Spleen (tissue), 7 donors: ENCODE measurements around a stretch of chr10.

DNA sequence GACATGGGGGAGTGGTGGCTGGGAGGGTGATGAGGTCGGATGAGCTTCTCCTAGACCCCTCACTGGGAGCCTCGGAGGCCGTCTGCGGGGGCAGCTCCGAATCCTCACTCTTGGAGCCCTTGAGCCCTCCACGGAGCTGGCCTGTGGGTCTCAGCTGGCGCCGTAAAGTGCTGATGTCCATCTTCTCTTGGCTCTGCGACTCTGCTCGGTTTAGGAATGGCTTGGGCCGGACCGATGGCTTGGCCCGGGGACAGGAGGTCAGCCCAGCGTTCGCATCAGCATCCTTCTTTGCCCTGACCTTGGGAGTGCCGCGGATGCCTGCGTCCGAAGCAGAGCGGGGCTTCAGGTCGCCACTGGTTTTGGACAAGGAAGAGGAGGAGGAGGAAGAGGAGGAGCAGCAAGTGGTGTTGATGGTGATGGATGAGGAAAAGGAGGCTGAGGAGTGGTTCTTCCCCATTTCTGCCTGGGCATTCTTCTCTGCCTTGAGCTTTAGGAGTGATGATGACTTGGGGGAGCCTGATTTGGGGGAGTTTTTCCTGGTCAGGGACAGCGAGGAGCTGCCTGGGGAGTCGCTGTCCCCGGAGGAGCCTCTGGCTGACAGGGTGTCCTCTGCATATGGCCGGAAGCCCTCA is 109.3 kb downstream of the NEURL1 start:
- PRO-cap, 4 experiments = no peak in any of the 4 experiments
- RAMPAGE, long total RNA, 4 experiments = no peak in any of the 4 experiments

DNA sequence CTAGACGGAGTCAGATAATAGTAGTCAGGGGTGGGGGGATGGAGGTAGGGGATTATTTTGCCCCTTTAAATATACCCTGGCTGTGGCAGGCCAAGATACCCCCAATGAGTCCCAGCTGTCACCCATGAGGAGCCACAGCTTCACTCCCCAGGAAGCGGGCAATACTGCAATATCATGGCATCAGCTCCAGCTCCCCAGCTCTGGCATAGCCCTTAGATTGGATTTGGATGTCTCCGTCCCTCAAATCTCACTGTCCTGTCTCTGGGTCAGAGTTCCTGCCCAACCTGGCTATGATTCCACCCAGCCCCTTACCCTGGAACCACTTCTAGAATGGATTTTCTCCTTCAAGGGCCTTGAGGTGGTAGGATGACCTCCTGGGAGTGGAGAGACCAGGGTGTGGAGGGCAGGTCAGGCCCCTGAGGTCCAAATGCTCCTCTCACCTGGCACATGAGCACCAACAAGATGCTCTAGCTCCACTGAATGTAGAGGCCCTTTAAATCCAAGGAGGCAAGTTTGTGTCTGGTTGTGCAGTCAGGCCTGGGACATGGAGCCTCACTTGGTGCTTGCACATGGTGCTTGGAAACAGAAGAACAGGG is 153.6 kb downstream of the NEURL1 start:
- PRO-cap, 4 experiments = no peak in any of the 4 experiments
- RAMPAGE, long total RNA, 4 experiments = no peak in any of the 4 experiments

GRCh38 chr10:103682036-103682697 is 173.2 kb downstream of the SH3PXD2A start:
- PRO-cap, 4 experiments = no peak in any of the 4 experiments
- RAMPAGE, long total RNA, 4 experiments = no peak in any of the 4 experiments

GRCh38 chr10:103692353-103693002 is 162.9 kb downstream of the SH3PXD2A start:
- PRO-cap, 4 experiments = no peak in any of the 4 experiments
- RAMPAGE, long total RNA, 4 experiments = no peak in any of the 4 experiments

DNA sequence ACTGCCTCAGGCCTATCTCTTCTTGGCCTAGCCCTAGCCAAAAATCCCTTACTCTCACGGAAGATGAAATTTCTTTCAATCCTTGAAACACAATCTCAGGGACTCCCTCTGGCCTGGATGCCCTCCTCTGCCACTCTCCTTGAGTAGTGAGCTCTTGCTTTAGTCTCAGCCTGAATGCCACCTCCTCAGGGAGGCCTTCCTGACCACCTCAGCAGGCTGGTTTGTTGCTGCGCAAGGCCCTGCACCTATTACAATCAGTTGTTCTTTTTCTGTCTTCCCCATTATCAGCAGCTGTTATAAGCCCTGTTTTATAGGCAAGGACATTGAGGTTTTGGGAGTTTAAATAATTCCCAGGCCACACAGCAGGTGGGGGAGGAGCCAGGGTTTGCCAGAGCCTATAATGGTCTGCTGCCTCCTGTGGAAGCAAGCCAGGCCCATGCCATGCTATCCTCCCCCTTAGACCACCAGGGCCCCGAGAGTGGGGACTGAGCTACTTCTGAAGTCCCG is 141.9 kb downstream of the SH3PXD2A start:
- PRO-cap, 4 experiments = peak in 2 of 4 experiments; most common plus-strand start position 220 of the sequence (in 2)
- RAMPAGE, long total RNA, 4 experiments = no peak in any of the 4 experiments

DNA sequence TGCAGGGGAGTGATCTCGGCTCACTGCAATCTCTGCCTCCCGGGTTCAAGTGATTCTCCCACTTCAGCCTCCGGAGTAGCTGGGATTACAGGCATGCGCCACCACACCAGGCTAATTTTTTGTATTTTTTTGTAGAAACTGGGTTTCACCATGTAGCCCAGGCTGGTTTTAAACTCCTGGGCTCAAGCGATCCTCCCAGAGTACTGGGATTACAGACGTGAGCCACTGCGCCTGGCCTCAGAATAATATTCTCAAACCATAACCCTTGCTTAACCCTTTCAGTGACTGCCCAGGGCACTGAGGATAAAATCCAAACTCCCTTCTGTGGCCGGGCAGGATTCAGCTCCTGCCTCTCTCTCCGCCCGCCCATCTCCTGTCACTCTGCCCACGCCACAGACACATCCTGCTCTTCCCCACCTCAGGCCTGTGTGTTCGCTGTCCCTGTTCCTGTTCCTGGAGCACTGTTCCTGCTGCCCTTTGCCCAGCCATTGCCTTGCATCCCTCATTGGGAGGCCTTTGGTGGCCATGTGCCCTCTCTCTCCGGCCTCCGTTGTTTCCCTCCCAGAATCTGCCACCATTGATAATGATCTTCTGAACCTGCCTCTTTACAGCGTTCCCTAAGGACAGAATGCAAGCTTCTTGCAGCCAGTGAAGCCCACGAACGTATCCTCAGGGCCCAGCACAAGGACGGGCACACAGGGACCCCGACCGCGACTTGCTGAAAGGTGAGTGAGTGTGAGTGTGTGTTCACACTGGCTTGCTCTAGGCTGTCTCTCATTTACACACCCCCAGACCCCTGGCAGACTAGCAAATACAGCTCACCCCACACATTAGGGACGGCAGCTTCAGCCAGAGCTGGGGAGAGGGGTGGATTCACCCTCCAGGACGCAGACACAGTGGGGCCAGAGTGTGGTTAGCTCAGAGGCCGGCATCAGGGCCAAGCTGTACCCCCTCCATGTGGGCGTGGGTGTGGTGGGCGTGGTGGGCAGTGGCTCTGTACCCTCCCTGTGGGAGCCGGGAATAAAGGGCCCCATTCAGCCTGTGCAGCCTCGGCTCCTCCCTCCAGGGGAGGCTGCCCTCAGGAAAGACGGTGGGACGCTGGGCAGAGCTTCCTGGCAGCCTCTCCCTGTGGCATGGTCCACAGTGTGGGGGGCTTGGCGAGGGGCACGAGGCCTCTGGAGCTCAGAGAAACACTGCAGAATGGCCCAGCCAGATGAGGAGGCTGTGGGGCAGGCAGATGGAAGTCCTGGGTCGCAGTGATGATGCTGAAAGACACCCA is 108.6 kb downstream of the SH3PXD2A start:
- PRO-cap, 4 experiments = no peak in any of the 4 experiments
- RAMPAGE, long total RNA, 4 experiments = no peak in any of the 4 experiments

DNA sequence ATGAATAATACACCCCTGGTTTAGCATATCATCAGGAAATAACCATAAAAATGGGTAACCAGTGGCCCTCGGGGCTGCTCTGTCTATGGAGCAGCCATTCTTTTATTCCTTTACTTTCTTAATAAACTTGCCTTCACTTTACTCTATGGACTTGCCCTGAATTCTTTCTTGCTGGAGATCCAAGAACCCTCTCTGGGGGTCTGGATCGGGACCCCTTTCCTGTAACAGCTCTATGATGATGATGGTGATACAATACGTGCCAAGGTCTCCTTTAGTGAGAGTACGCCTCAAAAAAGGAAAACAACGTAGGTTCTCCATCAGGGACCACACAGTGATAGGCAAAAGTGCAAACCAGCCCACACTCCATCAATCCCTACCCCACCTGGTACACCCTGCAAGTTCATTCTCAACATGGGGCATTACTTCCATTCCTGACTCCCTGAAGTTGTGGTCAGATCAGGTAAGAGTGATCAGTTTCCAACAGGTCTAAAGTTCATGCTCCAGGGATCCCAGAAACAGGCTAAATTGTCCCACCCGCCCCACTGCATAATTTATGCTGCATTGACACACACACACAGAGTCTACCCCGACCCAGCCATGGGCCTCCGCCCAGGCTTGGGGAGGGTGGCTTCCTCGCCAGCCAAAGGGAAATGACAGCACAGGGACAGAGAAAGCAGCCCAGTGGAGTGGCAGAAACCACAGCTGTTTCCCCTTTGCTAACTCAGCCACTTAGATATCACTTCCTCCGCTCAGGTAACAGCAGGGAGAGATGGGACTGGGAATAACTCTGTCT is 9.6 kb downstream of the SH3PXD2A start:
- PRO-cap, 4 experiments = peak in 1 of 4 experiments; most common minus-strand start position 651 of the sequence (in 1)
- RAMPAGE, long total RNA, 4 experiments = no peak in any of the 4 experiments

- PRO-cap, 4 experiments = no peak in any of the 4 experiments
- RAMPAGE, long total RNA, 4 experiments = no peak in any of the 4 experiments
Observed at GRCh38 chr10:103894241-103894935, 23.6 kb downstream of the STN1 start.

DNA sequence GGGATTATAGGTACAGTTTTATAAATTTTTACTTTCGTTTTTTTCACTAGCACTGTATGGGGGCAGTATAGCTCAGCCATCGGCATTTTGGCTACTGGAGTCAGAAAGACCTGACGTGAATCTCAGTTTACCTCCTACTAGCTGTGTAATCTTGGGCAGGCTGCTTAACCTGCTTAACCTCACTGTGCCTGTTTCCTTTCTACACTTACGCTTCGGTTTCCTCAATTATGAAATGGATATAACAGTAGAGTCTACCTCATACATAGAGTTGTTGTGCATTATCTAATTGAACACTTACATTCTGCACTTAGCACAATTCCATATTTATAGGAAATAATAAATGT is 16.7 kb downstream of the STN1 start:
- PRO-cap, 4 experiments = no peak in any of the 4 experiments
- RAMPAGE, long total RNA, 4 experiments = no peak in any of the 4 experiments

DNA sequence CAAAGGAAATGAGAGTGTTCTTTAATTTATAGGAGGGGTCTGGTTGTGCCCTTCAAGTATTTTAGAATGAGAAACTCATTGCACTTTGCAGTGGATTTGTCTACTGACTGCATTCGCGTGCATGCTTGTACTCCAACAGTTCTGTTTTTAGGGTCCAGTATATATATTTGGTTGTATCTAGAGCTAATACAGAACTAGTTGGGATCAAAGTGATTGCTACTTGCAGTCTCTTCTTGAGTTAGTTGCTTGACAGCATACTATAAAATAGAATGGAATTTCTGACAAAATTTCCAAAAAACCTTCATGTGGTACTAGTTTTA is 1.2 kb downstream of the SLK start:
- PRO-cap, 4 experiments = no peak in any of the 4 experiments
- RAMPAGE, long total RNA, 4 experiments = no peak in any of the 4 experiments

DNA sequence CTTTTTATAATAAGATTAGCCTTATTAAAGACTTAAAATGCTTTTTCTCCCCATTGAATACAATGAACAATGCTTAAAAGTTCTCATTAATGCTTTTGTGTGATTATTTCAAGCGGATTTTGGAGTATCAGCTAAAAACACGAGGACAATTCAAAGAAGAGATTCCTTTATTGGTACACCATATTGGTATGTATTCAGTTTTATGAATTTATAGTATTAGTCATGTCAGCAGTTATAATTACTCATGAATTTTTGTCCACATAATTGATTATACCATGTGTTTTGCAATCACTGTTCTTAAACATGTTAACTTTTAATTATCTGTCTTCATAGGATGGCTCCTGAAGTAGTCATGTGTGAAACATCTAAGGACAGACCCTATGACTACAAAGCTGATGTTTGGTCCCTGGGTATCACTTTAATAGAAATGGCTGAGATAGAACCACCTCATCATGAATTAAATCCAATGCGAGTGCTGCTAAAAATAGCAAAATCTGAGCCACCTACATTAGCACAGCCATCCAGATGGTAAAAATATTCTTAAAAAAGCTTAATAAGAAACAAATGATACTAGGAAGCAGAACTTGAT is 31.9 kb downstream of the SLK start:
- PRO-cap, 4 experiments = no peak in any of the 4 experiments
- RAMPAGE, long total RNA, 4 experiments = no peak in any of the 4 experiments

DNA sequence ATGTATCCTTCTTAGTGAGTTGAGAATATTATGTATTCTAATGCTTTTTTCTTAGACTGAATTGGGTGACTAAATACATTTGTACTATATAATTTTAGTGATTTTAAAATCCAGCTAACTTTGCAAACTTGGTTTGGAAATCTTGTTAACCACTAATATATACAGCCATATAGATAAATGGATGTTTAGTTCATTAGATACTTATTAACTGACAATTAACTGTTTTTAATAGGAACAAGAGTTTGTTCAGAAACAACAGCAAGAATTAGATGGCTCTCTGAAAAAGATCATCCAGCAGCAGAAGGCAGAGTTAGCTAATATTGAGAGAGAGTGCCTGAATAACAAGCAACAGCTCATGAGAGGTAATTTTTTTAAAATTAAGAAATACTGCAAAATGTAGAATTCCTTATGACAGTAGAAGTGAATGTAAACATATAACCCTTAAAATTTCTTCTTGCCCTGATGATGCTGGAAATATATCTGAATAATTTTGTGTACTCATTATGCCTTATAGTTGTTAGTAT is 51.0 kb downstream of the SLK start:
- PRO-cap, 4 experiments = no peak in any of the 4 experiments
- RAMPAGE, long total RNA, 4 experiments = no peak in any of the 4 experiments

- PRO-cap, 4 experiments = no peak in any of the 4 experiments
- RAMPAGE, long total RNA, 4 experiments = no peak in any of the 4 experiments
Observed at GRCh38 chr10:104221848-104222156, 10.4 kb downstream of the CFAP43 start.

GRCh38 chr10:104291227-104291792 is 22.3 kb downstream of the GSTO2 start:
- PRO-cap, 4 experiments = no peak in any of the 4 experiments
- RAMPAGE, long total RNA, 4 experiments = no peak in any of the 4 experiments

DNA sequence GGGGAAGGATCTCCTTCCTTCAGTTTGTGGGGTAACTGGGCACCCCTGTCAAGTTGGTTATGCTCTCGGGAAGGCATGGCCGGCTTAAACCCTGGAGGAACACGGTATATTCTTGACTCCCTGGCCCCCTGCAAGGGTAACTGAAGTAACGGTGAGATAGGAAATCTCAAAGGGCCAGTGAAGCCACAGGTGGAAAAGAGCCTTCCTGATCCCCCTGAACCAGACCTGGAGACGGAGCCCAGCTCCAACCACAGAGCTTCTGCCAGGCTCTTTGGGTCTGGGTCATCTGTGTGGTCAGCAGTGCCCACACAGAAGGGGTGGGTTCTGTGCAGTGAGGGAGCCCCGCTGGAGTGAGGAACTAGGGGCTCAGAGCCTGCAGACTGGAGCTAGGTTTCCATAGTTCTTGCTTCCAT is 25.5 kb downstream of the ITPRIP start:
- PRO-cap, 4 experiments = no peak in any of the 4 experiments
- RAMPAGE, long total RNA, 4 experiments = no peak in any of the 4 experiments

GRCh38 chr10:104313184-104313605 is 25.1 kb downstream of the ITPRIP start:
- PRO-cap, 4 experiments = no peak in any of the 4 experiments
- RAMPAGE, long total RNA, 4 experiments = no peak in any of the 4 experiments

GRCh38 chr10:104445450-104445918 is 91.9 kb downstream of the CFAP58 start:
- PRO-cap, 4 experiments = no peak in any of the 4 experiments
- RAMPAGE, long total RNA, 4 experiments = no peak in any of the 4 experiments

- PRO-cap, 4 experiments = no peak in any of the 4 experiments
- RAMPAGE, long total RNA, 4 experiments = no peak in any of the 4 experiments
Observed at GRCh38 chr10:104642255-104642579, 1.1 kb downstream of the SORCS3 start.

GRCh38 chr10:107686045-107686516 is 521.6 kb upstream of the SORCS1 start:
- PRO-cap, 4 experiments = no peak in any of the 4 experiments
- RAMPAGE, long total RNA, 4 experiments = no peak in any of the 4 experiments

GRCh38 chr10:107913564-107914311 is 749.2 kb upstream of the SORCS1 start:
- PRO-cap, 4 experiments = no peak in any of the 4 experiments
- RAMPAGE, long total RNA, 4 experiments = no peak in any of the 4 experiments